GM06990 (cell line): ENCODE measurements around the gene MALRD1.

GRCh38 chr10:17235986-17236953 lies 8.2 kb downstream of the VIM start:
- RRBS: no CpG with 5 or more reads among the region's 5 CpGs

- RRBS: no CpG with 5 or more reads among the region's 9 CpGs
These were observed 38.8 kb upstream of the TMEM236 start for GRCh38 chr10:17713082-17713644.

GRCh38 chr10:18260247-18260962 lies 120.2 kb downstream of the CACNB2 start:
- RRBS: no CpG with 5 or more reads among the region's 19 CpGs

- RRBS: no CpG with 5 or more reads among the region's 7 CpGs
These were observed 131.0 kb downstream of the NSUN6 start for GRCh38 chr10:18520242-18520897.

DNA sequence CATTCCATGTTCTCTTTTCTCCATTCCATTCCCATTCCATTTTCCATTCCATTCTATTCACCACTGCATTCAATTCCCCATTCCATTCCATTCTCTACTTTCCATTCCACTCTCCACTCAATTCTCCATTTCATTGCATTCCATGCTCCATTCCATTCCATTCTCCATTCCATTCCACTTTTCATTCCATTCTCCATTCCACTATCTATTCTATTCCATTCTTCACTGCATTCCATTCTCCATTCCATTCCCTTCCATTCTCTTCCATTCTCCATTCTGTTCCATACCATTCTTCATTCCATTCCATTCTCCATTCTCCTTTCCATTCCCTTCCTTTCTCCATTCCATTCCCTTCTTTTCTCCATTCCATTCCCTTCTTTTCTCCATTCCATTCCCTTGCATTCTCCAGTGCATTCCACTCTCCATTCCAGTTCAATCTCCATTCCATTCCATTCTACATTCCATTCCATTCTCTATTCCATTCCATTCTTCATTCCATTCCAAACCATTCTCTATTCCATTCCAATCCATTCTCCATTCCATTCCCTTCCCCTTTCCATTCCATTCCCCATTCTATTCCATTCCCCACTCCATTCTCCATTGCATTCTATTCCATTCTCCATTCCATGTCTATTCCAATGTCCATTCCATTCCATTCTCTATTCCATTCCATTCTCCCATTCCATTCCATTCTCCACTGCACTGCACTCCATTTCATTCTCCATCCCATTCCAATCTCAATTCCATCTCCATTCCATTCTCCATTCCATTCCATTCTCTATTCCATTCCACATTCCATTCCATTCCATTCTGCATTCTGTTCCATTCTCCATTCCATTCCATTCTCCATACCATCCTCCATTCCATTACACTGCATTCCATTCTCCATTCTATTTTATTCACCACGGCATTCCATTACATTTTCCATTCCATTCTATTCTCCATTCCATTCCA lies 80.2 kb downstream of the NSUN6 start:
- RRBS: no CpG with 5 or more reads among the region's 1 CpG

DNA sequence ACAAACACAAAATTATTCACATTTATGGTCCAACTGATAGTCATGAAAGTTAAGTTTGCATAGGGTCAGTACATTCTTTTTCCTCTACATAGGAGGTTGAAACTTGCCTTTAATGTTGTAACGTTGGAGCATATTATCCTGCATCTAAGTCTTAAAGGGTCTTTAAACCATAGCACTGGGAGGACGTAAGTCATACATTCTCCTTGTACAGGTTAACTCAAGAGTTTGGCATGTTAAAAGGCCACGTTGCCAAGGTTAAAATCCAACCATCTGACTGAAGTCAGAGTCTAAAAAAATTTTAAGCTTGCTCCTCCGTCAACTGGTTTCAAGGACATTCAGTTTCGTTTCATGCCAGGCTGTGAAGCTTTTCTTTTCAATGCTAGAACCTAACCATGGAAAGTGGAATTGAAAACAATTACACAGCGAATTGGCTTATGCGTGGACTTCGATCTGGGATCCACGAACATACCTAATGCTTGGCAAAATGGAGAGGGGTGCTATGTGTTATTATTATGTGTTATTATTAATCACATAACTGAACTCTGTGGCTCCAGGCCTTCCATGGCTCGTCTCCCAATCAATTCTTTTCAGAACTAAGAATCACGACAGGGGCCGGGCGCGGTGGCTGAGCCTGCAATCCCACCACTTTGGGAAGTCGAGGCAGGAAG lies 985 bp upstream of the ARL5B start:
- RRBS: no CpG with 5 or more reads among the region's 15 CpGs

DNA sequence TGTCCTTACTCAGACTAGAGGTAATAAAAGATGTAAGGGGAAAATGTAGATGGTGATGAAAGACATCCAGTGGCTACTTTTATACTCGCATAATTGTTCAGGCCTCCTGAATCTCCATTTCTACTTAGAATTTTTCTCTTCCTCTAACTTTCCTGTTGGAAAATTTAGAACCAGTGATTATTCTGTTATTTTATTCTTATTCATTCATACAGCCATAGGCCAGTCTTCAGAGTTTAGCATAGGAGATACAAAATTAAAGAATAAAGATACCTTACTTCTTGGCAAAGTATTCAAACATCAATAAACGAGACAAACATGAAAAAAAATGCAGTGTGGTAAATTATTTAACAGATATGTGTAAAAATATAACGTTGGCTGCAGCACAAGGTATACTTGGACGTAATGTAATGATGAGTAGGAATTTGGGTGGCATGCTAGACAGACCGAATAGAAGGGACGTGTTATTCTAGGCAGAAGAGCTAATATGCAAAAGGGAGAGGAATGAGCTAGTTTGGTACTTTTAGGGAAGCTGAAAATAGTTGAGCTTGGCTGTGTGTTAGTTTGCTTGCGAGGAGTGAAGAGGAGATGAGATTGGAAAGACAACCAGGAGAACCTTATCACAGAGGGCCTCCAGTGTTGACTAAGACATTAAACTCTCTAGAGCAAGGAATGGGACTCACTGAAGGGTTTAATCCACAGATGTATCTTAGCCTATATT lies 2.3 kb downstream of the ARL5B start:
- RRBS: no CpG with 5 or more reads among the region's 7 CpGs

DNA sequence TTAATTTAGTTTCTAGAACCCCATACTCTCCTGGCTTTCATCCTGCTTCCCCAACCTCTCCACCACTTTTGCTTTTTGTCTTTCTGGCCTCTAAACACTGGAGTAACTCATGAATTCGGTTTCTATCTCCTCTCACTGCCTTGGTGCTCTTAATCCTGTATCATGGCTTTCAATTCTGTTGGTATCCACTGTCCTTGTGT lies 18.6 kb upstream of the MALRD1 start:
- RRBS: no CpG with 5 or more reads among the region's 1 CpG

DNA sequence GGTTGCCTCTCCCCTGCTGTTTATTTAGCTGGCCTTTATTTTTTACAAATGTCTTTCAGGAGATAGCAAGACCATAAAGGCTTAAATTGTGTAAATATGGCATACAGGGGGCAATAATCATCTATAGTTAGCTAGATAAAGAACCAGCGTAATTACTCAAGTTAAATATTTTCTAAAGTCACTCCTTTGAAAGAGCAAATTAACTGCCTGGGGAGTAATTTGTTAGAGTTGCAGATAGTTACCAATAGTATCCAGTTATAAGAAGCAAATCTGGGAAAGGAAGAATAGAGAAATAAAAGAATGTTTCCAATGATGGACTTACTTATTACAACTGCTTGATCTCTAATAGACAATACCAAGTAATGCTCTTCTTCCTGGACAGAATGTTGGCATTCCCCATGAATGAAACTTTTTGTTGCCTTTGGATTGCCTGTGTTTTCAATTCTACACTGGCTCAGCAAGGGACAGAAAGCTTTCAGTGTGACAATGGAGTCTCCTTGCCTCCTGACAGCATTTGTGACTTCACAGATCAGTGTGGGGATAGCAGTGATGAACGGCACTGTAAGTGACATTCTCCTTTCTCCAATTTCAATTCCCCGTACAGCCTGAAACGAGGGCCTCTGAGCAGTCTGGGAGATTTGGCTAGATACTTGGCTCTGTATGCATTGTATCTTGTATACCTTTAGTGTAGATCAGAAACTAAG lies at the start of gene MALRD1:
TSS of gene MALRD1 (plus strand) at position 225 of the 704 bp plus-strand sequence.
- RRBS: no CpG with 5 or more reads among the region's 4 CpGs

DNA sequence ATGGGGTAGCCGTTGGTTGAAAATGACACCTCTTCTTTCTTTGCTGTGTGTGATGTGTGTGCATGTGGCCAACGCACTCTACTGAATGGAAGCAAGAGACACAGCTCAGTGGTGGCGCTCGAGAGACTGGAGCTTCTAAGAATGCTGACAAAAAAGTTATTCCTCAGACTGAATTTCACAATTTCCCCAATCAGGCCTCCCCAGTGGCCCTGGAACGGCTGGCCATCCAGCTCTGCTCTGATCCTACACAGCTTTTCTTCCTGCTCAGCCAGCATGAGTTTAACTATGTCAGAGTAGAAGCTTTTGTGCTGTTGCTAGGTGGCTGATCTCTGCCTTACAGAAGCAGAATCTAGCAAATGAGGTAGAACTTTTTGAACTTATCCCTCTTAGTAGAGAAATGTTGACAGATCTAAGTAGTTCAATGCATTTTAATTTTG lies 186.6 kb upstream of the PLXDC2 start:
- RRBS: no CpG with 5 or more reads among the region's 5 CpGs

DNA sequence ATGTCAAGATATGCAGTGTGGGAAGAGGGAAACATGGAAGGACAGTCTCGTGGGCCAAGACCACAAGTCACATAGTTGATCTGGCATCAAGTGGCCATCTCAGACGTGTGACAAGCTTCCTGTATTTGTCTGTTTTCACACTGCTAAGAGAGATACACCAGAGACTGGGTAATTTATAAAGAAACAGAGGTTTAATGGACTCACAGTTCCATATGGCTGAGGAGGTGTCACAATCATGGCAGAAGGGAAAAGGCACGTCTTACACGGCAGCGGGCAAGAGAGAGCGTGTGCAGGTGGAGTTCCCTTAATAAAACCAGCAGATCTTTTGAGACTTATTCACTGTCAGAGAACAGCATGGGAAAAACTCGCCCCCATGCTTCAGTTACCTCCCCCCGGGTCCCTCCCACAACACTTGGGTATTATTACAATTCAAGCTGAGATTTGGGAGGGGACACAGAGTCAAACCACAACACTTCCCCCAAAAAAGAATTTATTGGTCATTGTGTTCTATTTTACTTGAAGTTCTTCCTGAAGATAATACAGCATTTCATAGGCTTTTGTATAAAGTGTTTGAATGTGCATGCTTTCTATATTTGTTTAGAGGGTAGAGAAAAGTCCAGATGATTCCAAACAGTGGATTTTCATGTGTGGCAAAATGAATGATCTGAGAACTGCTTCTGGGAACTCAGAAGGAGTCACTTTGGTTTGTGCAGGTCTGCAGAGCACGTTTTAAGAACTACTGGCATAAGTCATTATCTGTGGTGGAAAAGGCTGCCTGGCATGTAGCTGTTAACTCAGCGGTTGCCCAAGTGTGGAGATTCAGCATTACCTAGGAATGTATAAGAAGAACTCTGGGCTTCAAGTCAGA lies 30.7 kb downstream of the PLXDC2 start:
- RRBS: no CpG with 5 or more reads among the region's 10 CpGs

GRCh38 chr10:20031995-20032689 lies 215.9 kb downstream of the PLXDC2 start:
- RRBS: no CpG with 5 or more reads among the region's 5 CpGs

- RRBS: no CpG with 5 or more reads among the region's 4 CpGs
These were observed 437.6 kb downstream of the PLXDC2 start for GRCh38 chr10:20253755-20254252.

- RRBS: no CpG with 5 or more reads among the region's 3 CpGs
These were observed 5.1 kb downstream of the NEBL start for GRCh38 chr10:20891809-20892525.

DNA sequence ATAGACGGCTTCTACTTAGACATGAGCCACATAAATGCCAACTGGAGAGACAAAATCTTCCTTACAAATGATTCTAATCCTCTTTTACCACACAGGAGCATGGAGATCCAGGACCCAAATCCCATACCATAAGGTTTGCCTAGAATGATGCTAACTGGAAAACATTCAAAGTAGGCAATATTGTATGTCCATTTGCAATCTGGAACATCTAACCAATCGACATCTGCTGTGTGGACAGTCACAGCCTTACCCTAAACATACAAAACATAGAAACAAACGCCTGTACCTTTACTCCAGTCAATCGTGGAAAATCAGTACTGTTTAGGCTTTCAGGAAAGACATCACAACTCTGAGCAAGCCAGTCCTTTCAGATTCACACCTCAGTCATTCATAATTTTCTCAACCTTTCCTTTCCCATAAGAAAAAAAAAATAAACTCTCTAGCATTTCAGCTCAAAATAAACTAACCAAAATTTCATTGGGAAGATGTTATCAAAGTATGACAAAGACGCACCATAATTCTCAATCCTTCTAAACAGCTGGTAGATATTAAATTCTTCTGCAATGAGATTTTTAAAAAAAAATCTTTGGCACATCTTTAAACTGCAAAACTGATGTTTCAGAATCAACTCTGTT lies 33.7 kb upstream of the NEBL start:
- RRBS: no CpG with 5 or more reads among the region's 5 CpGs

DNA sequence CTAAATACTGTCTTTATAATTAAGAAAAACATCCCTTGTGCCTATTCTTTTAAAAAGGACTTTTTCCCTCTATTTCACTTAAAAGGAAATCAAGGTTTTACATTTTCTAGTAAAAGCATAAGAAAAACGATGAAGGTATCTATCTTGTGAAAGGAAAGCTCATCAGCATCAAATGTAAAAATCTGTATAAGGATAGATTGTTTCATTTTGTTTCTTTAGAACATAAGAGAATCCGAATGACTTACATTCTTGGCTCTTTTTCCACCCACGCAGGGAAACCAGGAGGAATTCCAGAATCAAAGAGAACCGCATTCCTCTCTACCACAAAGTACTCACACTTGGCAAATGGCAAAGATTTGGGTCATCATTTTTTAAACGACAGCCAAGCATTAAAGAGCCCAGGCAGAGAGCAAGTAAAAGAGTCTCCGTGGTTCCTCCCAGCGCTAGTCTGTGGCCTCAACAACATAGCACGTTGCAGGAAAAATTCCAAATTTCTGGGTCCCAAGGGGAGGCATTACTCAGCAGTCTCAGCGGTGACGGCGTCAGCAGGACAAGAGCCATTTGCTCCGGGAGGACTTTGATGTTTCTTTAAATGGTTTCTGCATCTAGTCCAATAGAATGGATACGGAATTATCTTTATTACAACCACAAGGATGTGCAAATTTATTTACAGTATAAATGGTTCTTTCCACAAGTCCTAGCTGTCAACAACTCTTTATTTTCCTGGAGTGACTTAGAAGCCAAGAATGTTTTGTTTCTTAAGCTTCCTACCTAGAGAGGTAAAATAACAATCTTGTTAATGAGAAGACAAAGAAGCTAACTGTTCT lies 232.7 kb downstream of the SKIDA1 start:
- RRBS: no CpG with 5 or more reads among the region's 13 CpGs

DNA sequence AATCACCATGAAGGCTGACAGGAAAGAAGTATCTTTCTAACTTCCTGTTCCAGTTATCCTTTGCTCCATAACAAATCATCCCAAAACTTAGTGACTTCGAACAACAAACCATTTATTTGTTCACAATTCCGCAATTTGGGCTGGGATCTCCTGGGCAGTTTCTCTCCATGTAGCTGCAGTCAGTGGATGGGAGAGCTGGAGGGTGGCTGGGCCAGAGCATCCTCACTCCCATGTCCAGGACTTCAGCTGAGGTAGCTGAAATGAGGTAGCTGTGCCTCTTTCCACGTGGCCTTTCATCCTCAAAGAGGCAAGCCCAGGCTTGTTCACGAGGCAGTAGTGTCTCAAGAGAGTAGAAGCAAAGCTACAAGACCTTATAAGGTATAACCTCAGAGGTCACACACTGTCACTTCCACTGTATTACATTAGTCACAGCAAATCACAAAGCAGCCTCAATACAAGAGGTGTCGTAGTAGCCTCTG lies 97.8 kb downstream of the SKIDA1 start:
- RRBS: no CpG with 5 or more reads among the region's 5 CpGs

DNA sequence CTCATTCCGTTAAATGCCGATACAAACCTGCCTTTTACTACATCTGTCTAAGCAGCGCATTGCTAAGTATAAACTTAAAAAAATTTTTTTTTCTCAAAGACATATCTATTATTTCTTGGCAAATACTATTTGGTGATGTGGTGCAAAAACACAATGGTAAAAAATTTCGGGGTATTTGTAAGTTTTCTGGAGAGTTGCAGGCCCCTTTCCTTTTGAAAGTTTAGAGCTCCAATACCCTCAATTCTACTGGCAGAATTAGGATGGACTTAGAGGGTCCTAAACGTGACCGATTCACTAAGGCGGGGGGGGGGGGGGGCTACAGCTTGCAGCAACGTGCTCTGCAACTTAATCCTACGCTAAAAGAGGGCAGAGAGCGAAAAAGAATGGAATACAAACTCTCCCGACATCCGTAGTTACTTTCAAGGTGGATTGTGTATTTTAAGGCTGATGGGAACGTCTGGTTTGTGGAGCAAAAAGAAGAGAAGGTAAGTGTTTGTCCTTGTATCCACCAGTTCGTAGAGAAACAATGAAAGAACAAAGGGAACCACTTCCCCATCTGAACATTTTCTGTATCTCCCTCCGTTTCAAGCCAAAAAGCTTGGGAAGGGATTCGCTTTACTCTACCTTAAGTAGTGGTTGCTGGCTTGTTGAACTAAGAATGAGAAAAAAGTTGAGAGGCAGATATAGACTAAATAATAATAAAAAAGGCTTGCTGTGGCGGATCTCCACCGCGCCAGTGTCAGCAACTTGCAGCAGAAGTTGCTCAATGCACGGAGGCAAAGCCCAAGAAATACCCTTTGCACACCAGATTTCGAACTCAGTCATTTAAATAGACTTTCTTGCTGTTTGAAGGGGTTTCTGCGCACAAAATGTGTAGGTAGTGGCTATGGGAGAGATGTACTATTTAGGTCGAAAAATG lies 932 bp downstream of the SKIDA1 start:
- RRBS: no CpG with 5 or more reads among the region's 23 CpGs

DNA sequence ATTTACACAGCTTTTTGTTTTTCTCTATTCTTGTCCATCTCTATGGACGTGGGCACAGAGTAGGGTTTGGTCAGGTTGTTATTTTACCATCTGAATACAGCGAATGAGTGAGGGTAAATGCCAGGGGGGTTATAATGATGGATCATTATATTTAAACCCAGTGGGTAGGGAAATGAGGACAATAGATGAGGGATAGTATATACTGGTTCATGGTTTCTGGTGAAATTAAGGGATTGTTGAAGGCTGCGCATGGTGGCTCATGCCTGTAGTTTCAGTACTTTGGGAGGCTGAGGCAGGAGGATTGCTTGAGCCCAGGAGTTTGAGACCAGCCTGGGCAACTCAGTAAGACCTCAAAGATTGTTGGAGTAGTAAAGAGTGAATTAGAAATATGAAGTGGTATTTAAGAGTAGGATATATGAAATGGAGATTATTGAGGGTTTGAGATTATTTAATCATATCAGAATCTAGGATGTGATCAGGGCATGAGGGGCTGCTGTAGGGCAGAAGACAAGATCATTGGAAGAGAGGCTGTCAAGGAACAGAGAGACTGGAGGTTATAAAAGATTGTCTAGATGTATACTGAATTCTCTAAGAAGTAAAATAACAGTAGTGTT lies 120.7 kb downstream of the MLLT10 start:
- RRBS: no CpG with 5 or more reads among the region's 3 CpGs

DNA sequence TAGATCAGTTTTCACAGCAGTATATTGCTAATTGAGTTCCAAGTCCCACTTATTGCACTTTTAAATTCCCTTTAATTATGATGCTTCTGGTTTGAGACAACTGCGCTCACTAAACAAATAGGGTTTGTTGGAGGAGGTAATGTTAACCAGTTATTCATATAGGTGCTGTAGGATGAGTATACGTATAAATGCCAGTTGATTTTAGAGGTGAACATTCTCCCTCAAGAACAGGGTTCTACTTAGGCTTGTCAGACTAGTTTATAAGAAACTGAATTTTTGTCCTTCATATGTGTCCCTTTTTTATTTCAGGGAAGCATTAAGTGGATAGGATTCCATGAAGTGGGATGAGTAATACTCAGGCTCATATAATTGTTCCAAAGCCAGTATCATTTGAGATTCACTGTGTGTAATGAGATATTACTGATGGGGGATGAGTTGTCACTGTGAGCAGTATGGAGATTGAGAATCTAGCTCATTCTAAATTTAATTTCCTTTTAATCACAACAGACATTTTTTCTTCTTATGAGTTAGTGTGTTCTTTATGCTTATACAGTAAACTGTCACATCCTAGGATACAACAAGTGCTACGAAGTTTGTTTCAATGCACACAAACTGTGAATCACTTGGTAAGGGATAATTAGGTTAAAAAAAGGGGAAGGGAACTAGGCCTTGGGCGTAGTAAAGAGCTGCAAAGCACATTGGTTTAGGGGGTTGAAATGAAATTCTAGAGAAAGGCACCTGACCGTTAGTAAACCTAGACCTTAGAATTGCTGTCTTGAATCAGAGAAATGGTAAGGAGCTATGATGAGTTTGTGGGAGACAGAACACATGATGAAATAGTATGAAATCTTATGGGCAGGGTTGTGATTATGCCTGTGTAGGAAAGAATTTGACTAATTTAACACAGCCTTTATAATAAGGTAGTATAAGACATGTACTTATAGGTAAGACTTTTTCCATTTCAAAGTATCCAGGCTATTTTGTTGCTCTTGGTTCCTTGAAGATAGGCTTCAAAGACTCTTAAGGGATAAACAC lies 153.3 kb downstream of the MLLT10 start:
- RRBS: no CpG with 5 or more reads among the region's 5 CpGs